Measurements from ENCODE around the genes SIPA1 and CST6.

DNA sequence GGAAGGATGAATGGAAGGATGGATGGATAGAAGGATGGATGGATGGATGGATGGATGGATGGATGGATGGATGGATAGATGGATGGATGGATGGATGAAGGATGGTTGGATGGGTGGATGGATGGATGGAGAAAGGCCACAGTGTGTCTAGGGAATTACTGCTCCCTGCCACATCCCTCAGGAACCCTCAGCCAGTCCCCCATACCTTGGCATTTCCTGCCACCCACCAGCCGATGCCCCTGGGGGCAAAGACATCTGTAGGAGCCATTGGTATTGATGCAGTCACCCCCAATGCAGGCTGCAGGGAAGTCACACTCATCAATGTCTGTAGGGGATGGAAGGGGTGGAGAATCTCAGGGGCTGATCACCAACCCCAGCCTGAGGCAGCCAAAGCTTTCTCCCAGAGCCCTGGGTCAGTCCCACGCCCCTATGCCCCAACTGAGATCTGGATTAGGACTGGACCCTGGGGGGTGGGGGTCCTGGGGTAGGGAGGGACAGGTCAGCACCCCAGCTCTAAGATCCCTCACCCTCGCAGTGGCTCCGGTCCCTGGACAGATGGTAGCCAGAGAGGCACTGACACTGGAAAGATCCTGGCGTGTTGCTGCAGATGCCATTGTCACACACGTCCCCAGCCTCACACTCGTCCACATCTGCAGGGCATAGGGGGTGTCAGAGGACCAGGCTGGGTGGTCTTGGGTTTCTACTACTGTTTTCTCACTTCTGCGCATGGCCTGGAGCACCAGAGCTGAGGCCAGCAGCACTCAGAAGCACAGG is 15.1 kb downstream of the LTBP3 start:
- PRO-cap, 2 experiments, result no peak in any of the 2 experiments

GRCh38 chr11:65551708-65552495 is 6.3 kb downstream of the LTBP3 start:
- PRO-cap, 2 experiments, result no peak in any of the 2 experiments

DNA sequence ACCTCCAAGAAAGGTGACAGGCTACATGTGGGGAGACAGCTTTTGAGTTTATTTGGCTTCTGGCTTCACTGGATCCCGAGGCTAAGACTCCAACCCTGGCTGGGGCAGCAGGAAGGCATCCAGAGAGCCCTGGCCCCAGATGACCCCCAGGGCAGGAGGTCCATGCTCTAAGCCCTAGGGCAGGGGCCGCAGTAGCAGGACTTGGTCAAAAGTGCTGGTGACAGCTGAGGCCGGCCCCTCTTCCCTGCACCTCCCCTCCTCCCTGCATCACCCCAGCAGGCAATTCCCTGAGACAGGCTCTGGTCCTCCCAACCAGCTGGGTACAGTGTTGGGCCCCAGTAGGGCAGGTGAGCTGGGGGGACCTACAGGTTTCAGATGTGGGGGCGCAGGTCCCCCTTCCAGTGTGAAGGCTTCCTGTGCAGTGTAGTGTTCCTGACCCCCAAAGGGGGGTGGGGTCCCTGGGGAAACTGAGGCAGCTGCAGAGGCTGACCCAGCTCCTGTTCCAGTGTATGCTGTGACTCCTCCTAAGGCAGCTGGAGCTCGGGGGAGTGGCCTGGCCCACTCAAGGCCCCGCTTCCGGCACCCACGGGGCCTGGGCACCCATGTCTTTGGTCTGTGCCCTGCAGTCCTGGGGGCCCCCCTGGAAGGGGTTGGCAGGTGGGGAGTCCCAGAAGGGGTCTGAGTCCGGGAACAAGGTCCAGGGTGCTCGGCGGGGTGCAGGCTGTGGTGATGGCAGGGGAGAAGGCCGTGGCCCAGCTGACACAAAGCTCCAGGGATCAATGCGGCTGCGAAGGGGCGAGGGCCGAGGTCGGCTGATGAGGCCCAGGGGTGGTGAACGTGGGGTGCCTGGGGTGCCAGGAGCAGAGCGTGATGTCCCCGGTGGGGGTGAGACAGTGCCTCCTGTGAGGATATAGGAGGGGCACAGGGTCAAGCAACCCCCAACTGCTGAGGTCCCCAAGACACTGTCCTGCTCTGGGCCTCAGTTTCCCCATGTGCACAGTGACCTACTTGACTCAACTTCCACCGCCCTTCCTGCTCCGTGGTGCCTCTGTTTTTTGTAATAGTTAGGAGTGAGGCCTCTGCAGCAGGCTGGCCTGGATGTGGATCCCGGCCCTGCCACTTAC is 2.5 kb upstream of the KCNK7 start:
- PRO-cap, 2 experiments, result no peak in any of the 2 experiments

GRCh38 chr11:65621203-65621785 is 5.7 kb downstream of the PCNX3 start:
- PRO-cap, 2 experiments, result no peak in any of the 2 experiments

- PRO-cap, 2 experiments, result peak in 2 of 2 experiments; most common plus-strand start chr11:65638147 (in 2); most common minus-strand start chr11:65638009 (in 1)
Measured at GRCh38 chr11:65637714-65638277, at the start of gene SIPA1. SIPA1 (plus strand) TSS chr11:65638101.

GRCh38 chr11:65662175-65662672 is 492 bp downstream of the RELA start:
- PRO-cap, 2 experiments, result no peak in any of the 2 experiments

DNA sequence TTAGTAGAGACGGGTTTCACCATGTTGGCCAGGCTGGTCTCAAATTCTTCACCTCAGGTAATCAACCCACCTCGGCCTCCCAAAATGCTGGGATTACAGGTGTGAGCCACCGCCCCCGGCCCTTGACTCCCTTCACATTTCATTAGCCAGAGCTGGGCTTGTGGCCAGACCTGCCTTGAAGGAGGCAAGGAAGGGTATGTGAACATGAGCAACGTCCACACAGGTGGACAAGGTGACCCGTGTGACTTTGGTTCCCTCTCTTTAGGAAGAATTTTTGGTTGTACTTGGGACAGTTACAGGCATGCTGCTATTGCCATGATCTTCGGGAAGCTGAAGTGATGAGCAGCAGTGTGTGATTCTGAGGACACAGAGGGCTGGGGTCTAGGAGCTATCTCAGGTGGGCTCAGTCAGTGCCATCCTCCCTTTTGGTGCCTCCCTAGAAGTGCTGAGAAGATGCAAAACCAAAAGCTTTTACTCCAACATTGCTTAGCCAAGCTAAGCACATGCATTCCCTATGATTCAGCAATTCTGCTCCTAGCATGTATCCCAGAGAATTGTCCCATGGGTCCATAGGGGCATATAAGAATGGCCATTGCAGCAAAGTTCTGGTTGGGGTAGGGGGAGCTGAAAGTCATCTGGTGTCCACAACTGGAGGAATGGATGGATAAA is 6.1 kb downstream of the AP5B1 start:
- PRO-cap, 2 experiments, result no peak in any of the 2 experiments

DNA sequence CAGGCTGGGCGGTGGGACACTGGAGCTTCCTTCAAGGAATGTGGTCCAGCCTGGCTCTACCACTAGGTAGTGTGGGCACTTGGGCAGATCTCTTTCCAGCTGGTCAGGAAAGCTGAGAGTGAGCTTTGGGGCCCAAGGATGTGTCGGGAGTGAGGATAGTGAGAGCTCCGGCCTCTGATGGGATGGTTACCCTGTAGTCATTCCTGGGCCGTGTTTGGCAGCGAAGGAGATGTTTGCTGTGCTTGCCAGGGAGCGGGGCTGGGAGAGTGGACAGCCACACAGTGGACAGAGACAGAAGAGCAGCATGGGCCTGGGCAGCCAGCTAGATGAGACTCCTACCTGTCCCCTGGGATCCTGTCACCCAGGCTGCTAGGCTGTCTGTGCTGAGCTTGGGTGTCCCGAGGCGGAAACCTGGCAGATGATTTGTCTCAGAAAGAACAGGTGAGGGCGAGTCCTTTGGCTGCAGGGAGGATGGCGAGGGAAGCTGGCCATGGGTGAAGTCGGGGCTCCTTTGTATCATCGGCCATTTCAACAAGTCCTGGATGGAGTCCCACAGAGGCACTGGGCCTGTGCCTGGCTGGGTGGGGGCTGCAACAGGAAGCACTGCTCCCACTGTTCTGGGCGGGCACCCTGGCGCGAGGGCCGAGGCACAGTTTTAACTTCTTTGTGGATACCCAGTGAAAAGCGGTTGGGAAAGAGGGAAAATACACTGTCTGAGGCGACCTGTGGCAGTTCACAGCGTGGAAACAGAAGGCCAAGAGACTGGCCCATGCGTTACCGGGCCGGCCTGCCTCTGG is 3.8 kb downstream of the OVOL1 start:
- PRO-cap, 2 experiments, result no peak in any of the 2 experiments

GRCh38 chr11:65873309-65874294 is 1.0 kb upstream of the EFEMP2 start:
- PRO-cap, 2 experiments, result peak in 2 of 2 experiments; most common plus-strand start chr11:65873722 (in 1); most common minus-strand start chr11:65873605 (in 2)

DNA sequence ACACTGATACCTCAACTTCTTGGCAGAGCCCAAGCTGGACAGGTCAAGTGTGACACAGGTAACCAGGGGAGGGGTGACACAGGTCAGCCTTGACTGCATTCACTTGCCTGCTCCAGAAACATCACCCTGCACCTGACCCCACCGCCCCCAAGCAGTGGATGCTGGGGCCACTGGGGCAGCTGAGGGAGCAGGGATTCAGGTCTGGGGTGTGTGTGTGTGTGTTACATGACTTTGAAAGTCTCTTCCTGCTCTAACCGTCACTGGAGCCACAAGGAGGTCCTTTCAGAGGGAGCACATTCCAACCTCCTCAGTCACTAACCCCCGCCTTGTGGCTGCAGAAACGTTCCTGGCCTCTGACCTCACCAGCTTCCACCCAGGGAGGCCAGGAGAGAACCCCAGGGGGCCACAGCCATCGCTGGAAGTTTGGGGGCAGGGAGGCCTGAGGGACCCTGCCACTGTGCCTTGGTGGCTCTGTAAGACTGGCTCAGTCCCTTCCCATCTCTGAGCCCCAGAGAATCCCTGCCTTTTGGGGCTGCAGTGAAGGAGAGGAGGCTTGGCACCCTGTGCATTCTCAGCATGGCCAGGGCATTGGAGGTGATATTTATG is 2.9 kb upstream of the FOSL1 start:
- PRO-cap, 2 experiments, result no peak in any of the 2 experiments

DNA sequence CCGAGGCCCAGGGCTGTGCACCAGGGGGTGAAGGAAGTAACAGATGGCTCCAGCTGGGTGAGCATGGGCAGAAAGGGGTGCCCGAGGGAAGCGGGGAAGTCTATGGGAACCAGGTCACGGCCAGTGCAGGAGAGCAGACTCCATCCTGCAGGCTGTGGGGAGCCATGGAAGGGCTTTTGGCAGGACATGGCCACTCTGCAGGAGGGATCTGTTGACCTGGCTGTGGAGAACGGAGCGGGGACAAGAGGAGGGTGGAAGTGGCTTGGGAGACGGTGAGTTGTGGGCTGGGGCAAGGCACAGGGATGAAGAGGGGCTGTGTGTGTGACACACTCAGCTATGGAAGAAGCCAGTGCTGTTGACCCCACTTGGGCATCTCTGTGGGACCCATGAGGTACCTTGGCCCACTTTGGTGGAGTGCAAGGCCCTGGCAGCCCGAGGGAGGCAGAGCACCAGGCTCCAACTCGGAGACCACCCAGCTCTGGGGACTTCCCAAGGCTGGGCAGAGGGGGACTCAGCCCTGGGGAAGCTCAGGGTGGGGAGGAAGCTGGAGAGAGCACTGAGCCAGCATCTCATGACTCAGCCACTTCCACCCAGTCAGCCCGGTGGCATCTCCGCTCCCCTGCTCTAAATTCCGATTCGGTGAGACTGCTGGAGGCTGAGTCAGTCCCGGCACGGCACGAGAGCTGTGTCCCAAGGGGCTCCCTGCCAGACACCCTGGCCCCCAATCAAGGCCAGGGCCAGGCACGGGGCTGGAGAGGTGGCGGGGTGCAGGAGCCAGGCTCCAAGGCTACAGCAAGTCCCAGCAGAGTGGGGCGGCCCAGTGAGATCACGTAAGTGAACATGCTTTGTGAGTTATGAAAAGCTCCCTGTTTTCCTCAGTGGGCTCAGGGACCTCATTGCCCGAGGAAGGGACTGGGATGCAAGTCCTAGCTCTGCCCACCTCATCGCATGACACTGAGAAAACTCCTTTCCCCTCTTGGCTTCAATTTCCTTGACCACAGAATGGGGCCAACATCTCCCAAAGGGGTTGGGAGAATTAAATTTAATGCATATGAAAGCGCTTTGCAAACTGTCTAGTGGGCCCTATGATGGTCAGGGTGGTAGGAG is 3.2 kb downstream of the C11orf68 start:
- PRO-cap, 2 experiments, result no peak in any of the 2 experiments

DNA sequence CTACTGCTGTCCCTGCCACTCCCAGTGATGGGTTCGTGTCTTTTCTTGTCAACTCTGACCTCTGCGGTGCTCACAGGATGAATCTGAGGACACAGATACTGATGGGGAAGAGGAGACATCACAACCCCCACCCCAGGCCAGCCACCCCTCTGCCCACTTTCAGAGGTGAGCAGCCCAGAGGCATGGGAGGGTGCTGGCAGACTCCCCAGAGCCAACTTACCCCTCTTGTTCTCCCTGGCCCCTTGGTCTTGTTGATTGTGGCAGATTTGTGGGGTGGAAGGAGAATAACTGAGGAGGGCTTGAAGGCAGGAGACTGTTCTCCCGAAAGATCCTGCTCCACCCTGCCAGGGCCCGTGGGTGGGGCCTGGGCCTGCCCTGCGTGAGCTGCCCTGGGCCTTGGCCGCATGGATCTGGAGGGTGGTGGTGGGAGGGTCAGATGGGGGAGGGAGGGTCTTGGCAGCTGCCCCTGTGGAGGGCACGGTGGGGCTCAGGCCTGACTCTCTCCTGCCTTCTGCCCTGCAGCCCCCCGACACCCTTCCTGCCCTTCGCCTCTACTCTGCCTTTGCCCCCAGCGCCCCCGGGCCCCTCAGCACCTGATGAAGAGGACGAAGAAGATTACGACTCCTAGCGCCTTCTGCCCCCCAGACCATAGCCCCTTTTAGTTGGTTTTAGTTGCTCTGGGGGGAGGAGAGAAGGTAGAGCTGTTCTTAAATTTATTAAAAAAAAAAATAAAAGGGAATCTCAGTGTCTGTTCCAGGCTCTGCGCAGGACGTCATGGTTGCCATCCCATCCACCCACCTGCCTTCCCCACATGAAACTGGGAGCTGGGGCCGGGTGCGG is 1.8 kb downstream of the DRAP1 start:
- PRO-cap, 2 experiments, result no peak in any of the 2 experiments

- PRO-cap, 2 experiments, result no peak in any of the 2 experiments
Measured at GRCh38 chr11:65976799-65977237, 15.3 kb downstream of the SART1 start.

GRCh38 chr11:66011642-66012492 is at the start of gene CST6:
CST6 (plus strand) TSS chr11:66012008.
- PRO-cap, 2 experiments, result no peak in any of the 2 experiments

DNA sequence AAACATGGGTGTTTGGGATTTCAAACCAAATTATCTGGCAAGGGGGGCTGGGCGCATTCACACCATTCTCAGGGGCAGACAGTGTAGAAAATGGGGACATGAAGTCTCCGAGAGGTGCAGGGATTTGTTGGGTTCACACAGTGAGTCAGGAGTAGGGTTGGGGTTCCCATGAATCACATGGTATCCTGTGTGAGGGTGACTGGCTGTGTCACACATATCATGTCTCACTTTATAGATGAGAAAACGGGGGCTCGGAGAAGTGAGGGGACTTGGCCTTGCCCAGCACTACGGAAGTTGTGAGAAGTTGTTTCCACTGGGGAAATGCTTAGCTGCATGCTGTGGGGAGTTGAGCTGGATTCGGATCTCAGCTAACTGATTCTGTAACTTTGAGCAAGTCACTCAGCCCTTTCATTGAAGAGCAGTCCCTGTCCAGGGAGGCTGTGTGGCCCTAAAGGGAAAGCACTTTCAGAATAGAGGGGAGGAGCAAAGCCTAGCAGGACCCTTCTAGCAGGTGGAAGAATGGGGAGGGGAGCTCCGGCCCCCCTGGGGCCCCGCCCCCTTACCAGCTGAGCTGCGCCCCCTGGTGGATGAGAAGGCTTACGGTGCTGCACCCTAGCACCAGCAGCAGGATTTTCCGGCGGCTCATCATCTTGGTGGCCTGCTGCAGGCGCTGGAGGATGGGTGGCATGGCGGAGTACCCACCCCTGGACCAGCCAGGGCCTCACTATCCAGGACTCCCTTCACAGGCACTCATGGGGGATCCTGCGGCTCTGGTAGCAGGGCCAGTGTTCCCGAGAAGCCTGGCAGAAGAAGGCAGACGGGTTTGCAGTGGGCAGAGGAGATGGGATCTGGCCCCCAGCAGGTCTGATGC is 4.0 kb downstream of the GAL3ST3 start:
- PRO-cap, 2 experiments, result no peak in any of the 2 experiments

DNA sequence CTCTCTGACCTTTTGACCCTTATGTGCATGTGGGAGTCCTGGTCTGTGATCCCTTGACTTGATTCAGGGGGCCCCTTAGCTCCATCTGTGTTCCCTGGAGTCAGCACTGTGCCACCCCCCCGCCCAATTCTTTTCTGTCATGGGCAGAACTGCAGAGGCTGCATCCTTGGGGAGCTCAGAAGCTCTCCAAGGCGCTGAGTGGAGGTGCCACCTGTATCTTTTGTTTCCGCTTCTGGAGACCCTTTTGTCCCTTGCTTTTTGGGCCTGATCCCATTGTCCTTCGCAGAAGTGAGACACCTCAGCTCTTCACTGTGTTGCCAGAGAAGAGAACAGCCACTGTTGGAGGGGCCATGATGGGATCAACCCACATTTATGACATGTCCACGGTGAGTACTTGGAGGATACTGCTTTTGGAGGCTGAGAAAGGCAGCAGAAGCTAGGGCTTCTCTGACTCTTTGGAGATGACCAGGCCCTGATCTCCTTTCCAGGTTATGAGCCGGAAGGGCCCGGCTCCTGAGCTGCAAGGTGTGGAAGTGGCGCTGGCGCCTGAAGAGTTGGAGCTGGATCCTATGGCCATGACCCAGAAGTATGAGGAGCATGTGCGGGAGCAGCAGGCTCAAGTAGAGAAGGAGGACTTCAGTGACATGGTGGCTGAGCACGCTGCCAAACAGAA is 2.3 kb upstream of the PACS1 start:
- PRO-cap, 2 experiments, result no peak in any of the 2 experiments

GRCh38 chr11:66126183-66126417 is 56.0 kb downstream of the PACS1 start:
- PRO-cap, 2 experiments, result no peak in any of the 2 experiments

- PRO-cap, 2 experiments, result no peak in any of the 2 experiments
Measured at GRCh38 chr11:66218726-66219663, 38.5 kb upstream of the KLC2 start.

- PRO-cap, 2 experiments, result no peak in any of the 2 experiments
Measured at GRCh38 chr11:66244411-66244852, 13.1 kb upstream of the KLC2 start.

DNA sequence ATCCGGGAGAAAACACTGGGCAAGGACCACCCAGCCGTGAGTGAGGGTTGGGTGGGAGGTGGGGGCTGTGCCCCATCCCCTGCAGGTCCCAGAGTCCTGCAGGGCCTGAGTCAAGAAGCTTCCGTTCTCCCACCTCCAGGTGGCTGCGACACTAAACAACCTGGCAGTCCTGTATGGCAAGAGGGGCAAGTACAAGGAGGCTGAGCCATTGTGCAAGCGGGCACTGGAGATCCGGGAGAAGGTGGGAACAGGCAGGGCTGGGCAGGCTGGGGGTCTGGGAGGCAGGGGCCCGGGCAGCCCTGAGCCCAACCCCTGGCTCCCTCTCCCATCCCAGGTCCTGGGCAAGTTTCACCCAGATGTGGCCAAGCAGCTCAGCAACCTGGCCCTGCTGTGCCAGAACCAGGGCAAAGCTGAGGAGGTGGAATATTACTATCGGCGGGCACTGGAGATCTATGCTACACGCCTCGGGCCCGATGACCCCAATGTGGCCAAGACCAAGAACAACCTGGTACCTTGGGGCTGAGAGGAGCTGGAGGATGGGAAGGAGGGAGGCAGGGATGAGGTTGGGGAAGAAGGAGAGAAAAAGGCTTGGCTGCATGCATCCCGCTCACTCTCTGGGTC is 4.6 kb upstream of the RAB1B start:
- PRO-cap, 2 experiments, result no peak in any of the 2 experiments